Parotid gland (tissue), 1 donor: ENCODE measurements around a stretch of chr3.

DNA sequence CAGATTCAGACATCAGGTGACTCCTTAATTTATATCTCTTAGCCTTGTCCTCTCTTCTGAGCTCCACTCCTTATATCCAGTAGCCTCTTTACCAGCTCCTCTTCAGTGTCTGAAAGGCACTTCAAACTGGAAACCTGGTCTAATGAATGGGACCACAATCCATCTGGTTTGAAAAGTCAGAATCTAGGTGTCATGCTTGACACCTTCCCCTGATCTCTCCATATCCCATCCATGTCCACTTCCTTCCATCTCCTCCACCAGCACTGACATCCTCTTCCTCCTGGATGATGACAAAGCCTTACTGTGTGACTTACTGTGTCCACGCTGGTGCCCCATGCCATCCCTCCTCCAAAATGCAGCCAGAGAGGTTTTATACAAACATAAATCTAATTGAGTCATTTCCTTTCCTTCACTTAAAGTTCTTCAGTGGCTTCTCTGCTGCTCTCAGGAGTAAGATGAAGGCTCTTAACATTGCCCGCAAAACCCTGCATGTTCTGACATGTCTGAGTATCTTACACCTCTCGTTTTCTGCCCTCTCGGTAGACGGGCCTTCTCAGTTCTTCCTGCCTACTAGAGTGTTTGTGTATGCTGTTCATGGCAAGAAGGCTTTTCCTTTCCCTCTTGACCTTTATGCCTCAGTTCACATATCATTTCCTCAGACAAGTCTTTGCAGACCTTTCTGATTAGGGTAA lies 175.7 kb downstream of the CFAP20DC start:
- PRO-cap, result no peak

GRCh38 chr3:58899492-58899736 lies 150.4 kb downstream of the CFAP20DC start:
- PRO-cap, result no peak

GRCh38 chr3:59385227-59385442 lies 335.3 kb upstream of the CFAP20DC start:
- PRO-cap, result no peak

DNA sequence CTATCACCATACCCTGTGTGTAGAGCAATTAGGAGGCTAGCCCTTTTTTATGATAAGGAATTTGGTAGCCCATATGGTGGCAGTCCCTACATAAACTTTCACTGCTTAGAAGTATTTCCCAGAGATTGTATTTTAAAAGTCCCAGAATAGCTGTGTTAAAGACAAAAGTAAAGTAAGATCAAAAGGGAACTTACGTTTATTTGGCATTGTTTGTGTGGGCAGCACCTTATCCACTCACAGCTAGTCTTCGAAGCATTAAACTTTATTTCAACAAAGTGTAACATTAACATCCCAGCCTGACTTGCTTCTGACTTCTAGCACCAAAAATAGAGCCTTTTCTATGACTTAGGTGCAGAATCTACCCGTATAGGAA lies 960.5 kb upstream of the CFAP20DC start:
- PRO-cap, result no peak

DNA sequence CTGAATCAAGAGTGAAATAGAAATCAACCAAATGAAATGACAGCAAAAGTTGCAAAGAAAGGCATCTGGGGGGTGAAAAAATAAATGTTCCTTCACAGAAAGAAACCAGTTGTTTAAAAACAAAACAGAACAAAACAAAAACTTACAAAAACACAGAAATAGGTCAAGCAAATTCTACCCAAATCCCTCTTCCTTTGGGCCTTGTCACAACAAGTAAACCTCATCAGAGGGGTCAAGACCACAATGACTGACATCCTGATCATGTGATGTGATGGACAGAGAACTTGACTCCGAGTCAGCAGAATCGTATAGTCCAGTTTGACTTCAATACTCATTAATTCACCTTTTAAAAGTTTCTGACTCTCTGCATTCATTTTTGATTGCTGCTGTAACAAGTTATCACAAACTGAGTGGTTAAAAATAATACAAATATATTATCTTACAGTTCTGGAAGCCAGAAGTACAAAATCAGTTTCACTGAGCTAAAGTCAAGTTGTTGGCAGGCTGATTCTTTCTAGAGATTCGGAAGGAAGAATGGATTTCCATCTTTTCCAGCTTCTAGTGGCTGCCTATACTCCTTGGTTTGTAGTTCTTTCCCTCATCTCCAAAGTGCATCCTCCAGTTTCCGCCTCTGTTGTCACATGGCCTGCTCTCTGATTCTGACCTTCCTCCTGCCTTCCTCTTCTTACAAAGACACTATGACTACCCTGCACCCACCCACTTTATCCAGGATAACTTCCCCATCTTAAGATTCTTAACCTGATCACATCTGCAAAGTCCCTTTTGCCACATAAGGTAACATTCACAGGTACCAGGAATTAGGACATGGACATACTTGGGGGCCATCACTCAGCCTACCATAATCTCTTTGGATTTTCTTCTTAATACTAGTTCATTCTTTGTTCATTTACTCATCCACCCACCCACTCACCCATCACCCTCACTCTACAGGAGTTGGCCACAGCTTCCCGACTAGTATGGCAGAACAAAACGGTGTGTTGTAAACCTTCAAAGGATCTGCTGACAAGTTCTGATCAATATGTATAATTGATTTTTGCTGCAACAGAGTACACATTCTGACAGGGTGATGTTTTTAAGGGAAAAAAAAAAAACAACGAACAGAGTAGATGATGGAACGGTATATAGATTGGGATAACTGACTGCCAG lies 932.5 kb downstream of the FHIT start:
- PRO-cap, result no peak

GRCh38 chr3:60575687-60576935 lies 675.1 kb downstream of the FHIT start:
- PRO-cap, result no peak

DNA sequence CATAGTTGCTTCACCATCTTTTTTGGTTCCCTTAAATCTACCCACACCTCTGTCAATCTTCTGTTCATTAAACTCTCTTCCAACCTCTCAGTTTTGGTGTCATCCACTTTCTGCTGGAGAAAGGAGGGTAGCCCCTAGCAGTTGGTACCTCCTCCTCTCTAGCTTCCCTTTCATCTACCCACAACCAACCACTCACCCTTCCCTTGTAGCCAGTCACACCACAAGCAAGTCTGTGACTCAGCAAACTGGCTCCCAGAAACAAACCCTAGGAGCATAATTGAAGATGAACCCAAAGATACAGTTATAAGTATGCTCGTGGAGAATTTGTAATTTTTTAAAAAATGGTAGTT lies 318.6 kb downstream of the FHIT start:
- PRO-cap, result no peak

DNA sequence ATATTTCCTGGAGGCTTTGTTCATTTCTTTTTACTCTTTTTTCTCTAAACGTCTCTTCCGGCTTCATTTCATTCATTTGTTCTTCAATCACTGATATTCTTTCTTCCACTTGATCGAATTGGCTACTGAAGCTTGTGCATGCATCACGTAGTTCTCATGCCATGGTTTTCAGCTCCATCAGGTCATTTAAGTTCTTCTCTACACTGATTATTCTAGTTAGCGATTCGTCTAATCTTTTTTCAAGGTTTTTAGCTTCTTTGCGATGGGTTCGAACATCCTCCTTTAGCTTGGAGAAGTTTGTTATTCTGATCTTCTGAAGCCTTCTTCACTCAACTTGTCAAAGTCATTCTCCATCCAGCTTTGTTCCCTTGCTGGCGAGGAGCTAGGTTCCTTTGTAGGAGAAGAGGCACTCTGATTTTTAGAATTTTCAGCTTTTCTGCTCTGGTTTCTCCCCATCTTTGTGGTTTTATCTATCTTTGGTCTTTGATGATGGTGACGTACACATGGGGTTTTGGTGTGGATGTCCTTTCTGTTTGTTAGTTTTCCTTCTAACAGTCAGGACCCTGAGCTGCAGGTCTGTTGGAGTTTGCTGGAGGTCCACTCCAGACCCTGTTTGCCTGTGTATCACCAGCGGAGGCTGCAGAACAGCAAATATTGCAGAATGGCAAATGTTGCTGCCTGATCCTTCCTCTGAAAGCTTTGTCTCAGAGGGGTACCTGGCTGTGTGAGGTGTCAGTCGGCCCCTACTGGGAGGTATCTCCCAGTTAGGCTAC lies 286.0 kb downstream of the FHIT start:
- PRO-cap, result no peak

DNA sequence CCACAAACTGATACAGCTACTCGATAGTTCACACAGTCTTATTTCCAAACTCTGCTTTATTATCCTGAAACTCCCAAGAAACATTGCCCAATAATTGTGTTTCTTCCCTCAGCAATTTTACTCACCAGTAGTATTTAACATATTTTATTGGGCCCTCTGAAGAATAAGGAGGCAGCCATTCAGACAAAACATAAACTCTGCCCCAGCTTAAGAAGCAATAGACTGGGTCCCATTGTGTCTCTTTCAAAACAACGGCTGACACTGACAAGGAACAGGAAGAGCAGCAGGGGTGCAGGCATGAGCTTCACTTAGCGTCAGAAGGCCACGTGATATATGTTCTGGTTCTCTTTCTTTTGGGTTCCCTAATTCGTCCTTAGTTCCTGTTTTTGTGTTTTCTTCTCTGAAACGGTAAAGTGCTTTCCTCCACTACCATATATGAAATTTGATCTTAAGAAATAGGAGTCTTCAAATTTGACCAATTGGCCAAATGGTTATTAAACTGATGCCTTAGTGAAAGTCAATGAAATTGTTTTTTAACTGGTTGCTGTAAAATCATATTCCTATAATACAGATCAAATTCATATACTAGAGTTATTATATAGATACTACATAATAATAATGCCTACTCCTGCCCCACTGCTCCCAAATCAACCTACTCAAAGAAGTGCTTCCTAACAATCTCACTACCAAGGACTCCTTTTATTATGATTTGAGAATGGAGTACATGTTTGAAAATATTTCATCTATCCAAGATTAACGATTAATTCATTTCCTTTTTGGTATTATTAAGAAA lies 242.1 kb downstream of the FHIT start:
- PRO-cap, result no peak

DNA sequence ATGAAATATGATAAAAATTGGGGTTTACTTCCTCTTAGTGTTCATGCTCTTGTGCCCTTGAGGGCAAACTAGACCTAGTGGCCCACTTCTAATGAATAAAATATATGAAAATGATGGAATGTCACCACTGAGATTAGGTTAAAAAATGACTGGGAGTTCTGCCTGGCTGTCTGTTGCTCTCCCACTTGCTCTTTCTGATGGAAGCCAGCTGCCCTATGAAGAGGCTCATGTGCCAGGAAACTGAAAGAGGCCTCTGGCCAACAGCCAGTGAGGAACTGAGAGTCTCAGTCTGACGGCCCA lies 107.0 kb upstream of the FHIT start:
- PRO-cap, result unidirectional peak, minus-strand start at position 196 of the sequence

- PRO-cap, result no peak
These were observed 1.6 kb downstream of the PTPRG start for GRCh38 chr3:61562790-61563480.

DNA sequence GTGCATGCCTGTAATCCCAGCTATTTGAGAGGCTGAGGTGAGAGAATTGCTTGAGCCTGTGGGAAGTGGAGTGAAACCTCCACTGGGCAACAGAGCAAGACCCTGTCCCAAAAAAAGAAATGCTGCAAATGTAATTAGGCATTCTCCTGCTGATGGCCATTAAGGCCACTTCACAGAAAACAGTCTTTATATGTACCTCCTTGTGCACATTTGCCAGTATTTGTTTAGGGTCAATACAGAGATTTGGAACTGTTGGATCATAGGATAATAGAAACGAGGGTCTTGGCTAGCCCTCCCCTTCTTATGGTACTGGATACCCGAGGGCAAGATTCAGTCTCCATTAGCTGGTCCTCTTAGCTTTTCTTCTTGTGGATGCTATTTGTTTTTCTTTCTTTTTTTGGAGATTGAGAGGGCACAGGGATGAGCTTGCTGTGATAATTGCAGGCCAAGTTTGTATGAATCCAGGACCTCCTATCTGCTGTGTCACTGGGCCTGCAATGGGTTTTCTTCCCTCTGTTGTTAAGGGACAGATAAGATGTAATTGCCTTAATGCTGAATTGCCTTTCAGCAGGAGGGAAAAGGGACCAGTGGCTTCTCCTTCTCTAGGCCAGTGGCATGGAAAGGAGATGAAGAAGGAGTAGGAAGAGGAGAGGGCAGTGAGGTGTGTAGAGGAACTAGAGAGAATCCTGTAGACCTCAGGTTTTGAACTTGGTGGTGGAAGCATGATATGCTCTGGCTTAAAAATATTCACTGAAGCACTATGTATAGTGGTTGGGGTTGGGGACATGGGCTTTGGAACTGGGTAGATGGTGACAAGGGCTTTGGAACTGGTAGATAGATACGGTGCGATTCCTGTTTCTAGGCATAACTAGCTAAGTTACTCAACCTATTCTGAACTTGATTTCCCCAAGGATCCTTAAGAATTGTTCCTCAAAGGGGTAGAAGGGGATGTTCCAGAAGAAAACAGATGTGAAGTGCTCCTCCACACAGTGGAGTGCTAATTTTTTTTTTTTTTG lies 29.9 kb downstream of the PTPRG start:
- PRO-cap, result no peak

GRCh38 chr3:61622888-61623467 lies 61.6 kb downstream of the PTPRG start:
- PRO-cap, result no peak

GRCh38 chr3:61767209-61768217 lies 206.1 kb downstream of the PTPRG start:
- PRO-cap, result no peak

DNA sequence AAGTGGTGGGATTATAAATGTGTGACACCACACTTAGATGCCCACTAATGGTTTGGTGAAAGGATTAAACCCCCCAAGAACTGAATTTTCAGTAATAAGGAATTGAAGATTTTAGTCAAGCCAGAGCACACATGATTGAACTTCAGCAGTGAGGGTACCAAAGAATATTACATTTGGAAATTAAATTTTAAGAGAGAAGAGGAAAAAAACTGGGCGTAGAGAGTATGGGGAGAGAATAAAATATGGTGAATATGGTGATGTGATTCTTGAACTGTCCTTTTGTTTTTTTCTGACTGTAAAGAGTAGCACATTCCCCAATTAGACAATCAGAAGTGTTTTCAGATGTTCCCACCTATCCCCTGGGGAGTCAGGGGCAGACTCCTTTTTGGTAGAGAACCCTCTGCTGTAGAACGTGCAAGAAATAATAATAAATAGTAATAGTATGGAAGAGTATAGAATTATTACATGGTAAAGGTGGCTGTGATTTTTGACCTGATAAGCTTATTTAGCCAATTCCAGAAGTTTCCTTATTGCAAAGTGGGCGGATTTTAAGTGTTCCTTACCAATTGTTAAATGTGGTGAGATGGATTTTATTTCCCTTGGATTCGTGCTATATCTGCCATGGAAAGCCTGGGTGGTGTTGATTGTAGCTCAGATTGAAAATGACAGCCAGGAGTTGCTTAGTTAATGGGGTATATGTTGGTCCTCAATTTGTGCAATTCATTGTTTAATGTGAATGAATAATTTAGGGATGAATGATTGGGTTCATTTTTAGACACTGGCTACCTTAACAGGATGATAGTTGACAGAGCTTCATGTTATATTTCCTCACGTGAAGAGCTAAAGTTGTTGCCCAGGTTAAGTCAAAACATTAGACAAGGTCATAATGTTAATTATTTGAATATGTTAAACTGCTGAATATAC lies 208.4 kb downstream of the PTPRG start:
- PRO-cap, result no peak

DNA sequence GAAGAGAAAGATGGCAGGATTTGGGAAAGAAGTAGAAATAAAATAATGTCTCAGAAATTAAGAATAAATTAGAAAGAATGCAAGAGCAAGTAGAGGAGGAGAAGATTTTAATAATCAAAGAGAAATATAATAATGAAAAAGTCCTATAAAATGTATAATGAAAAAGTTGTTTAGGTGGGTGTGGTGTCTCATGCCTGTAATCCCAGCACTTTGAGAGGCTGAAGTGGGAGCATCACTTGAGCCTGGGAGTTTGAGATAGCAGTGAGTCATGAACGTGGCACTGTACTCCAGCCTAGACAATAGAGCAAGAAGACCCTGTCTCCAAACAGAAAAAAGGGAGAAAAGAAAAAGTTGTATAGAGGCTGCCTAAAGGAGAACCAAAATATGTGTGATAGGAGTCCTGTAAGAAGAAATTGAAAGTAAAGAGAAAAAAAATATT lies 257.0 kb downstream of the PTPRG start:
- PRO-cap, result no peak

GRCh38 chr3:61880159-61880821 lies 318.9 kb downstream of the PTPRG start:
- PRO-cap, result no peak

GRCh38 chr3:62096964-62097545 lies 221.8 kb upstream of the C3orf14 start:
- PRO-cap, result no peak

GRCh38 chr3:62242802-62243526 lies 75.9 kb upstream of the C3orf14 start:
- PRO-cap, result no peak

DNA sequence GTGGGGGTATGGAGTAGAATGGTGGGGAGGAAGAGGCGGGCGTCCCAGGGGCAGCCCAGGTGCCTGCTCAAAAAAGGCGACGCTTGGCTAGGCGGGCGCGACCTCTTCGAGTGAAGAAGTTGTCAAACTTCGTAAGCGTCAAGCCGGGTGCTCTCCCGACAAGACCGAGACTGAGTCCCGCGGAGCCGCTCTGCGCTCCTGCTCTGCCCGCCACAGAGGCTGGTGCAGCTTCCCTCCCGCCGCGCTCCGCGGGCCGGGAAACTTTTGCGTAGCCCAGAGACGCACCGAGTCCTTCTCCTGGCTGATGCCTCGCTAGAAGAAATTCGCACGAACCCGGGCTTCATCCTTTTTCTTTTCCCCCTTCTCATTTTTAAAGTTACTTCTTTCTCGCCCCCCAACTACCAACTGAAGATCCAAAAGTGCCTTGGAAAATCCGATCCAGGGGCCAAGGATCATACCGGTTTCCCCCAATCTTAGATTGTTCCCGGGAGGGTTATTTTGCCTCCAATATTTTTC lies 2.9 kb downstream of the FEZF2 start:
- PRO-cap, result no peak